Epithelial cell of prostate (primary cell): ENCODE measurements around the genes KRR1 and E2F7.

- RRBS, result no CpG with 5 or more reads among the region's 2 CpGs
Observed at GRCh38 chr12:71646761-71646997, 17.0 kb downstream of the ZFC3H1 start.

- RRBS, result no CpG with 5 or more reads among the region's 6 CpGs
Observed at GRCh38 chr12:71710128-71710671, 24.3 kb downstream of the TMEM19 start.

DNA sequence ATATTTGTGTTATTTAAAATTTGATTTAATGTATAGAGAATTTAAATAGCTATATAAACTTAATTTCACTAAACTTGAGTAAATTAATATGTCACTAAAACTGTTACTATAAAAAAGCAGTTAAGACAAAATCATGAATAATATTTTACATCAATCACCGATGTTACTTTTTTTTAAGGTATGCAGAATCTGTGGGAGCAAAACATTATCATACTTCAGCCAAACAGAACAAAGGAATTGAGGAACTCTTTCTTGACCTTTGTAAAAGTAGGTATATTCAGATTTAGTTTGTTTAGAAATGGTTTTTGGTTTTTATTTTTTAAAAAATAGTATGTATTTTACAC lies 27.7 kb downstream of the RAB21 start:
- RRBS, result no CpG with 5 or more reads among the region's 1 CpG

DNA sequence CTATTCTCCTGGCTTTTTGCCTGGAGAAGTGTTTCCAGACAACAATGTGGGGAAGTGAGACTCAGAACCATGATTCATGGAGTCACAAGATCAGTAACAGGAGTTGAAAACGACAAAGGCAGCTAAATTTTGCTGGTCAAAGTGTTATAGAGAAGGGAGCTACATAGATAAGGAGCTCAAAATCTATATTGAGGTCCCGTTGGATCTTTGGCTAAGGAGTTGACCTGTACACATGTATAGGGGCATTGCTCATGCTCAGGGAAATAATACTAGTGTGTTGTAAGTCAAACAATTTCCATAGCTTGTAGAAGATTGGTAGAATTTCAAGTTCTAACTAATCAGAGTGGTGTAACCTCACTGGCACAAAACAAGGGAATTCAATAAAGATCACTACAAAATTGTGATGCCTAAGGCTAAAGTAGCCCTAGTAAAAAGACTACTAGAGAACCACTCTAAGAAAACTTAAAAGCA lies 475.5 kb downstream of the TRHDE start:
- RRBS, result no CpG with 5 or more reads among the region's 2 CpGs

DNA sequence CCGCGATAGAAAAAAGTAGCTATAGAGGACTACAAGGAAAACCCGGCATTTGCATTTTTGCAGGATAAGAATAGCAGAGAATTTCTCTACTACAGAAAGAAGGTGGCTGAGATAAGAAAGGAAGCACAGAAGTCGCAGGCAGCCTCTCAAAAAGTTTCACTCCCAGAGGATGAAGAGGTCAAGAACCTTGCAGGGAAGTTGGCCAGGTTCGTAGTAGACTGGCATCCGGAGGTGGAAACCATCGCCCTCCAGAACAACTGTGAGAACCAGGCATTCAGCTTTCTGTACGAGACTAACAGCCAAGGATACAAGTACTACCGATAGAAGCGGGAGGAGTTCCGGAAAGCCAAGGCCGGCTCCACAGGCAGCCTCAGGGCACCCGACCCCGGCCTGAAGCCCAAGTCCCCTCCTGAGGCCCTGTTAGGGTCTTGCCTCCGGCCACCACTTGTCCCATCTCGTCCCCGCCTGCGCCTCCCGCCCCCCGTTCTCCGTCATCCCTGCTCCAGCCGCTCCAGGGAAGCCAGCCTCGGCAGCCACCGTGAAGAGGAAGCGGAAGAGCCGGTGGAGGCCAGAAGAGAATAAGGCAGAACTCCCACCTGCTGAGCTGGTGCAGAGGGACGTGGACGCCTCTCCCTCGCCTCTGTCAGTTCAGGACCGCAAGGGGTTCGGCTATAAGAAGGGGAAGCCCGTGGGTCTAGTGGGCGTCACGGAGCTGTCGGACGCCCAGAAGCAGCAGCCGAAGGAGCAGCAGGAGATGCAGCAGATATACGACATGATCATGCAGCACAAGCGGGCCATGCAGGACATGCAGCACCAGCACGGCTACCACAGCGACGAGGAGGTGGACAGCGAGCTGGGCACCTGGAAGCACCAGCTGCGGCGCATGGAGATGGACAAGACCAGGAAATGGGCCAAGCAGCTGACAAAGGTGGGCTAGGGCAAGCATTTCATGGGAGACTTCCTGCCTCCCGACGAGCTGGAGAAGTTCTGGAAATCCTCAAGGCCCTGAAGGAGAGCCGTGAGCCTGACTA lies 366.8 kb upstream of the ATXN7L3B start:
- RRBS, result 87% methylated on average over 3 of the region's 48 CpGs

GRCh38 chr12:75481792-75482348 lies 1.3 kb downstream of the GLIPR1 start:
- RRBS, result no CpG with 5 or more reads among the region's 4 CpGs

- RRBS, result under 1% methylated on average over 6 of the region's 51 CpGs
Observed at GRCh38 chr12:75510806-75511997, at the start of gene KRR1. KRR1 (minus strand) TSS chr12:75511609.

DNA sequence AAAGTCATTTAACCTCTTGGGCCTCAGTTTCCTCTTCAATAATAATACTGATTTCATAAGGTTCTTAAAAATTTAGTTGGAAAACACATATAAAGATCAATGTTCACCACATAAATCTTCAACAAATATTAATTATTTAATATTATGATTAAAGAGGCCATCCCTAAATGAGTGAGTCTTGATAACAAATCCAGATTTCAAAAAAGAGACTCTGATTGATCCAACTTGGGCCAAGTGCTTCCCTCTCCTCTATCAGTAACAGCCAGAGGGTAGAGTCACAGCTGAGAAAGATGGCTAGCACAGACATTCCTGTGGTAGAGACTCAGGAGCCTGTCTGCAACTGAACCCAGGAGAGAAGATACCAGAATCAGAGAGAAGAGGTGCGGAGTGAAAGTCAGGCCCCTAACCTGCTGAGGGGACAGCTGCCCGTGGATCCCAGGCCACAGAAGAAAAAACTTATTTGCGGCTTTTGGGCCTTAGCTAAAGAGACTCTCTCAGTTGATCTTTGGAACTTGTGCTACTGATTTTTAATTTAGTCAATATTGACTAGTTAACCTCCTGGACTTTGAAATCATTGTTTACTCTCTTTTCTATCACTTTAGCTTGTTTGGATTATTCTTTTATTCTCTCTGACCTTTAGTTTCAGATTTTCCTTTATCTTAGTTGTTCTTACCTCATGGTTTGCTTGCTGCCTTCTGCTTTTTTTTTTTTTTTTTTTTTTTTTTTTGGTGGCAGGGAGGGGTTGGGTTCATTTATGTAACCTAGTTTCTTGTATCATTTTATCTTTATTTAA lies 154.7 kb upstream of the KRR1 start:
- RRBS, result no CpG with 5 or more reads among the region's 3 CpGs

DNA sequence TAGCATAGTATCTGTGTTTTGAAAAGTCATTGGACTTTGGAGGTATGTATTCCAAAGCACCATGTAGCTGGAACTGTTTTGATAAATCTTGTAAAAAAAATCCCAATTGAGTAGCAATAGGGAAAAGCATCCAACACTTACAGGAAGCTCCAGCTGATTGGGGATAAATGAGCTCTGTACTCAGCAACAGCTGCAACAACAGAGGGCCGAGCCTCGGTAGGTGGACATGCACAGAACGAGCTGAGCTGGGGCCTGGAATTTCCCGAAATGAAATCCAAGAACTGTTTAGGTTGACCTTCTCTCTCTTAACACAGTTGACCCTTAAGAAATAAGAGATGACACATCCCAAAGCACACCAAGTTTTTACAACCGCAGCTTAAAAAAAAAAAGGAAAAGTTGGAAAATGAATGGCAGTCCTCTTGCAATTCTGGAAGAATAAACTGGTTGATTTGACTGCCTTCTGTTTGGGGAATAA lies 194.6 kb upstream of the KRR1 start:
- RRBS, result no CpG with 5 or more reads among the region's 5 CpGs

DNA sequence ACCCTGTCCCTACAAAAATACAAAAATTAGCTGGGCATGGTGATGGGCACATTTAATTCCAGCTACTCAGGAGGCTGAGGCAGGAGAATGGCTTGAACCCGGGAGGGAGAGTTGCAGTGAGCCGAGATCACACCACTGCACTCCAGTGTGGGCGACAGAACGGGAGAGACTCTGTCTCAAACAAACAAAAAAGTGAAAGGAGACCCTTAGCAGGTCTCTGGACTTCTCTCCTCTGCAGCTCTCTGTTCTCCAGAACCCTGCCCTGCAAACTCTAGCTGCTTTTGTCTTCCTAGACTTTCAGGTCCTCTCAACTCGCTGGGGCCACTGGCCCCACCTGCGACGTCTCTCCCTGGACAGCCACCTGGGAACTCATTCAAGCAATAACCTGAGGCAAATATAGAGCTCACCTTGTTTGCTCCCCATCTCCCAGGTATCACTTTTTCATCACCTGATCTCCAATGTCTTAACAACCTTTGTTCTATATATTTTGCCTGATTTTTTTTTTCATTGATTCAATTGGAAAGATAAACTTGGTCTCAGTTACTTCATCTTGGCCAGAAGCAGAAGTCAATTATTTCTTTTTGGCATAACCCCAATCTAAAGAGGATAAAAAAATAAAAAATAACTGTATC lies 221.6 kb upstream of the KRR1 start:
- RRBS, result no CpG with 5 or more reads among the region's 7 CpGs

DNA sequence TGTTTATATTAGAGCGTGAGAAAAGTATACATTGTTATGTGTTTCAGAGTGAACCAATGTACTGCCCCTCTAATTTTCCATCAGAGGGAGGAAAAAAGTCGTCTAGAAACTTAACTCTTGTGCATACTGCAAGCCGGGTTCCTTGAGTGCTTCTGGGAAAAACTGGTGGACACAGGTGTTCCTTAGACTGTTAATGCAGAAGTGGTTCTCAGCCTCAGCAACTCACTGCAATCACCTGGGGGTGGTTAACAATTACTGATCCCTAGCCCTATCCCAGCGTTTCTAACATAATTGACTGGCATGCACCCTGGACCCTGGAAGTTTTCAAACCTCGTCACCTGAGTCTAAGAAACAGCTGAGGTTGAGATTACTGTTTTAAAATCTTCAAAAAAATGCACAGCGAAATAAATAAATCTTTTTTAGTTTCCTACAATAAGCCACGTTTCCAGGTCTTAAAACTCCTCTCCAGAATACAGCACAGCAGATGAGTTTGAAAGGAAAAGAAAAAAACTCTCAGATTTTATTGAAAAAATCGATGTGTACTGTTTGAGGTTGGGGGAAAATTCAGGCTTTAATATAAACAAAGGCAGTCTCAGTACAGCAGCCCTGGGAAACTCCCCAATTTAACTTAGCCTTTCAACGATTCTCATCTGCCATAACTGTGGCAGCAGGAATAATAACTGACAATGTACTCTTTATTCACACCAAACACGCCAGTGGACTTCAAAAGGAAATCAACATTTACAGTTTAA lies 98.4 kb downstream of the NAP1L1 start:
- RRBS, result no CpG with 5 or more reads among the region's 10 CpGs

DNA sequence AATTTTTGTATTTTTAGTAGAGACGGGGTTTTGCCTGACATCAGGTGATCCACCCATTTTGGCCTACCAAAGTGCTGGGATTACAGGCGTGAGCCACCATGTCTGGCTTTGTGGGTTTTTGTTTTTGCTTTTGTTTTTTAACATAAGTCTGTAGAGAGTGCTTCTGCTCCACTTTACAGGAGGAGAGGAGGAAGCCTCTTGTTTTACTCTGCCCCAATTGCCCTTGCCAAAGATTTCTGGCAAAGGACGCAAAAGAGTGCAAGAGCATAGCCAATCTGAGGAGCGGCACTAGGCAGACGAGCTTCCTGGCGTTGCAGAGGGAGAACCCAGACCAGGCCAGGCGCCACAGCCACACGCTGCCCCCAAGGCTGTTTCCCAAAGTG lies 96.3 kb downstream of the BBS10 start:
- RRBS, result no CpG with 5 or more reads among the region's 8 CpGs

GRCh38 chr12:76467566-76468340 lies 91.8 kb downstream of the OSBPL8 start:
- RRBS, result no CpG with 5 or more reads among the region's 1 CpG

- RRBS, result no CpG with 5 or more reads among the region's 5 CpGs
Observed at GRCh38 chr12:76533228-76533788, 26.3 kb downstream of the OSBPL8 start.

- RRBS, result no CpG with 5 or more reads among the region's 3 CpGs
Observed at GRCh38 chr12:76787034-76787334, 23.1 kb downstream of the ZDHHC17 start.

GRCh38 chr12:77065412-77066264 lies at the start of gene E2F7:
E2F7 (minus strand) TSS chr12:77065569.
- RRBS, result 1% methylated on average over 28 of the region's 86 CpGs

DNA sequence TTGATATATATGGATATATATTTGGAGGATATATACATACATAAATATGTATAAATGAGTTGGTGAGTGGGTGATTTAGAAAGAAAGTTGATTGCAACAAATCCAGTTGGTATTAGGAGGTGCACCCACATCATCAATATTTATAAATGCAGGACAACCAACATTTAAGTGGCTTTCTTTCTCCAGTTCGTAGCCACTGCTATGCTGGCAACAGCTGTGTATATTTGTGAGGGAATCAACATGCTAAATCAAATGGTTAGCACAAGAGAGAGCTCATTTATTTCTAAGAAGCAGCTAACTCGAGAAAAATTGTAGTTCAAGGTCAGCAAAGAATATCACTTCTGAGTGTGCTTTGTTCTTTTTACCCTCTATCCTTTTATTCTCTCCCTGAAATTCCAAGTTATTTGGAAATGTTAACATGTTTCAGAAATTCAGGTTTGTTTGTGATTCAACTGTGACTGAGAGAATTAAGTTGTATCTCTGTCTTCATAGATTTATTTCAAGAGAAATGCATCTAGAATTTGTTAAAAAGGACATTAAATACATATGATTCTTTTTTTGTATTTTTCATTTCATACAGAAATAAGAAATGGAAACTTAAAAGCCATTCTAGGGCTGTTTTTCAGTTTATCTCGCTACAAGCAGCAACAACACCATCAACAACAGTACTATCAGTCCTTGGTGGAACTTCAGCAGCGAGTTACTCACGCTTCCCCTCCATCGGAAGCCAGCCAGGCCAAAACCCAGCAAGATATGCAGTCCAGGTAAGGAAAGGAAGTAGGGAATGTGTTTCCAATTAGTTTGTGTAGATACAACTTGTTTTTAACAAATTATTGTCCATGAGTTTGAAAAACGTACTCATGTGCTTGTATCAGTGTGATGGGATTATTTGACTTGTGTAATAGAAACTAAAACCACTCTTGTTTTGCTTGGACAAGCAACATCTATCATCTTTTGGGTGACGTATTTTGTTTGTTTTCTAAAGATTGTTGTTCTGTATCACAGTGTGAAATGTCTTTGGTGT lies 137.6 kb downstream of the NAV3 start:
- RRBS, result no CpG with 5 or more reads among the region's 8 CpGs

- RRBS, result no CpG with 5 or more reads among the region's 1 CpG
Observed at GRCh38 chr12:78023788-78023987, 193.0 kb downstream of the NAV3 start.

DNA sequence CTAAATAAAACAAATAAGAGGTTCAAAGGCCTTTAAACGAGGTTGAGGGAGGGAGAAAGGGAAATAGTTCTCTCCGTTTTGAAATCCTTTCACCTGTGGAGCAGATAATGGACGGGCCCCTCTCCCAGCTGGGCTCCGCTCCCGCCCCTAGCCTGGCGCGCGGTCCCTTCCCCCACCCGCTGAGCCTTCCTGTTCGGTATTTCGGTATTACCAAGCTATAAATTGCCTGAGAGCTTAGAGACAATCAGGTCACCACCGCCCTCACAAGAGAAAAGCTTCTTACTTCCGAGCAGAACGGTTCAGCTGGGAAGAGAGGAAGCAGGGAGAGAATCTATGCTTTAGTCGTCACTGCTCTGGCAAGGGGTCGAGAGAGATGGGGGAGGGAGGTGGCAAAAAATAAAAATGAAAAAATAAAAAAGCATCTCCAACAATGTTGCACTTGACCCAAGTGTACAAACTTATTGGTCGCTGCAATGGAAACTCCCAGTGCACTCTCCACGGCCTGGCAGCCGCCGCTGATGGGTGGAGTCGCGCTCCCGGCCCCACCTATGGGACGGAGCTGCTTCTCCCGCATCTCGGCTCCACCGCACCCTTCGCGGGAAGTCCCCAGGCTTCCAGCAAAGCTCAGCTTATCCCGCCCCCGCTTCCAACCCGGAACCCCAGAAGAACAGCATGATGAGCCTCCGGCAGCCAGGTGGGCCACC lies 1.0 kb upstream of the SYT1 start:
- RRBS, result 4% methylated on average over 4 of the region's 33 CpGs

DNA sequence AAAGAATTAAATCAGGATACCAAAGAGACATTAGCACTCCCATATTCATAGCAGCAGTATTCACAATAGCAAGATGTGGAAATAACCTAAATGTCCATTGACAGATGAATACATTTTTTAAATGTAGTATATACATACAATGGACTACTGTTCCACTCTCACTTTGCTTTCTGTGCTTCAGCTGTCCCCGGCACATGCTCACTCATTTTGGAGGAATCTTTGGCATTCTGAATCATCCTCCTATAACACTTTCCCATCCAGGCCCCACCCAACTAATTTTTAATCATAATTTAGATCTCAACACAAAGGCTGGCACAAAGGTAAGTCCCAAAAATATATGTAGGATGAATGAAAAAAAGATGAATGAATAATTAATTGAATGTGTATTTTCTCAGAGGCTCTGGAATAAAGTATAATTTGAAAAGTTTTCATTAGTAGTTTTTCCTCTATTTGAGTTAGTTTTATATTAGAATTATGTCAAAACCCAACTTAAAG lies 99.3 kb downstream of the SYT1 start:
- RRBS, result no CpG with 5 or more reads among the region's 1 CpG